NCI-H460 (cell line): ENCODE measurements around the gene CASP7.

GRCh38 chr10:112375023-112375854, 1.3 kb downstream of the ACSL5 start:
RAMPAGE:
- cytosol, long total RNA = no peak
- long total RNA = no peak
- nucleus, long total RNA = no peak

RAMPAGE:
- cytosol, long total RNA = no peak
- long total RNA = no peak
- nucleus, long total RNA = no peak
These were observed 197.8 kb upstream of the TCF7L2 start for GRCh38 chr10:112752082-112752725.

GRCh38 chr10:112820239-112820875, 129.7 kb upstream of the TCF7L2 start:
RAMPAGE:
- cytosol, long total RNA = no peak
- long total RNA = no peak
- nucleus, long total RNA = no peak

RAMPAGE:
- cytosol, long total RNA = no peak
- long total RNA = no peak
- nucleus, long total RNA = no peak
These were observed 69.0 kb upstream of the TCF7L2 start for GRCh38 chr10:112880883-112881563.

DNA sequence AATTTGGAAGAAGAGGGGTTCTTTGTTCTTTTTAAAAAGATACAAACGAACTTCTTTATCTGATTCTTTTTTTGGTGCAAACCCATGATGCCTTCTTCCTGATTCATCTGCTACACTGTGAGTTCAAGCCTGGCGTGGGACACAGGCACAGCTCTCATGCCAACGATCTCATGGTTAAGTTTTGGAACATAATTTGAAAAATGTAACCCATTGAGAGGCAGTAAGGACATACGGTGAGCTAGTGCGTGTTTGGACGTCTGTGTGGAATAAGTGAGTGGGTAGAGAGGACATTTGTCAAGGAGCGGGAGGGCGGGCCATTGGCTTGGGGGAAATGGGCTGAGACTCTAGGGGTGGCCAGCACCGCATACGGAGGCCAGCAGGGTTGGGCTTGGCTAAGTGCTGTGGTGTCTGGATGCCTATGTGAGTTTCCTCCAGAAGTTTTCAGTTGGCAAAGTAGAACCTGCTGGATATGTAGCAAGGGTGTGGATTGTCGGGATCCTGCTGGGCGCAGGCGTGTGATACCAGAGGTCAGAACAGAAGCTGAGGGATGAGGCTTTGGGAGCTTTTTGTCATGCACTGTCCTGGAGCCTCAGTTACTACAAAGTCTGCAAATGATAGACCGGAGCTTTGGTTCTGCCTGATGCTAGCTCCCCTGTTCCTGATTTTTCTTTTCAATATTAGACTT, 103.0 kb downstream of the TCF7L2 start:
RAMPAGE:
- cytosol, long total RNA = no peak
- long total RNA = no peak
- nucleus, long total RNA = no peak

RAMPAGE:
- cytosol, long total RNA = no peak
- long total RNA = no peak
- nucleus, long total RNA = no peak
These were observed 200.8 kb downstream of the TCF7L2 start for GRCh38 chr10:113150865-113151275.

RAMPAGE:
- cytosol, long total RNA = no peak
- long total RNA = no peak
- nucleus, long total RNA = no peak
These were observed 220.1 kb downstream of the TCF7L2 start for GRCh38 chr10:113170118-113170559.

GRCh38 chr10:113362485-113363094, 190.3 kb upstream of the HABP2 start:
RAMPAGE:
- cytosol, long total RNA = no peak
- long total RNA = no peak
- nucleus, long total RNA = no peak

GRCh38 chr10:113384814-113385332, 168.0 kb upstream of the HABP2 start:
RAMPAGE:
- cytosol, long total RNA = no peak
- long total RNA = no peak
- nucleus, long total RNA = no peak

DNA sequence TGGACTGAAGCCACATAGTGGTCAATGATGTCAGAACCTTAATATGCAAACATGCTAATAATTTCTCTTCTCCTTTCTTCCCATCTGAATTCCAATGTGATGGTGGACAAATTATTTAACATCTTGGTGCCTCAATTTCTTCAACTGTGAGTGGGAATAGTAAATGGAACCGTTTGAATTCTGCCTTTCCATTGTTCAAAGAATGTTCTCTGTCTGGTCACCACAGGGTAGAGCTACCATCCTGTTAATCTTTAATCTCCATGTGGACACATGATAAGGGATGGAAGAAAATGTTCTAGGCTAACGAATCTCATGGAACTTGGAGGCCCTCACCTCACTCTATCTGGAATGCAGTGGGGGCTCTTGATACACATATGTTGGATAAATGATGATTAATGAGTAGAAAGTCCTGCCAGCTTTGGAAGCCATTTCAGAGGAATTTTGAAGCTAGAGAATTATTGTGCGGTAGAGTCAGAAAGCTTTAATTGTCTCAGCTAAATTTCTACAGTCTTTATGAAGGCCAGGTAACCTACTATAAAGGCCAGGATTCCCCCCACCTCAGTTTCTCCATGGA, 118.5 kb upstream of the HABP2 start:
RAMPAGE:
- cytosol, long total RNA = no peak
- long total RNA = no peak
- nucleus, long total RNA = no peak

RAMPAGE:
- cytosol, long total RNA = no peak
- long total RNA = no peak
- nucleus, long total RNA = no peak
These were observed 21.4 kb downstream of the NRAP start for GRCh38 chr10:113642280-113643082.

DNA sequence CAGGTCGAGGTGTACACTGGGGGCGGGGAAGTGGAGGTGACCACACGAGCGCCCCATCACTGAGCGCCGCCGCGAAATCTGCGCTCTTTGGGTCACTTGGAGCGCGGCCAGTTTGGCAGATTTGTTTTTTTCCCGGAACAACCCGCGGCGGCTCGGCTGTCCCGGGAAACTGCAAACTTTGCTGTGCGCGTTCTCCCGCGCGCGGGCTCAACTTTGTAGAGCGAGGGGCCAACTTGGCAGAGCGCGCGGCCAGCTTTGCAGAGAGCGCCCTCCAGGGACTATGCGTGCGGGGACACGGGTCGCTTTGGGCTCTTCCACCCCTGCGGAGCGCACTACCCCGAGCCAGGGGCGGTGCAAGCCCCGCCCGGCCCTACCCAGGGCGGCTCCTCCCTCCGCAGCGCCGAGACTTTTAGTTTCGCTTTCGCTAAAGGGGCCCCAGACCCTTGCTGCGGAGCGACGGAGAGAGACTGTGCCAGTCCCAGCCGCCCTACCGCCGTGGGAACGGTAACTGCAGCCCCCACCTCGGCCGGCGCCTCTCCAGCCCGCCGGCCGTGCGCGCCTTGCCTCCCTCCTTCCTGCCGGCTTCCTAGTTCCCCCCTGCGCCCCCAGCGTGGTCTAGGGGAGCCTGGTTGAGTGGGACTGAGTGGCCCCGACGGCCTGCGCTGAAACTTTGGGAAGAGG, at the start of gene CASP7:
TSS of gene CASP7 (plus strand) at position 438 of the 681 bp plus-strand sequence.
RAMPAGE:
- cytosol, long total RNA = start-site peak on the plus strand centred at position 303 of the sequence, 298 bp wide, 402 and 448 reads in 2 replicates
- long total RNA = start-site peak on the plus strand centred at position 403 of the sequence, 74 bp wide, 195 and 401 reads in 2 replicates
- nucleus, long total RNA = no peak

GRCh38 chr10:113960099-113961278, 83.2 kb upstream of the ADRB1 start:
RAMPAGE:
- cytosol, long total RNA = no peak
- long total RNA = no peak
- nucleus, long total RNA = no peak

DNA sequence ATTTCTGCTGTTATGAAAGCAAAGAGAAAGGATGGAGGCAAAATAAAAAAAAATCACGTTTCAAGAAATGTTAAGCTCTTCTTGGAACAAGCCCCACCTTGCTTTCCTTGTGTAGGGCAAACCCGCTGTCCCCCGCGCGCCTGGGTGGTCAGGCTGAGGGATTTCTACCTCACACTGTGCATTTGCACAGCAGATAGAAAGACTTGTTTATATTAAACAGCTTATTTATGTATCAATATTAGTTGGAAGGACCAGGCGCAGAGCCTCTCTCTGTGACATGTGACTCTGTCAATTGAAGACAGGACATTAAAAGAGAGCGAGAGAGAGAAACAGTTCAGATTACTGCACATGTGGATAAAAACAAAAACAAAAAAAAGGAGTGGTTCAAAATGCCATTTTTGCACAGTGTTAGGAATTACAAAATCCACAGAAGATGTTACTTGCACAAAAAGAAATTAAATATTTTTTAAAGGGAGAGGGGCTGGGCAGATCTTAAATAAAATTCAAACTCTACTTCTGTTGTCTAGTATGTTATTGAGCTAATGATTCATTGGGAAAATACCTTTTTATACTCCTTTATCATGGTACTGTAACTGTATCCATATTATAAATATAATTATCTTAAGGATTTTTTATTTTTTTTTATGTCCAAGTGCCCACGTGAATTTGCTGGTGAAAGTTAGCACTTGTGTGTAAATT, 2.6 kb downstream of the ADRB1 start:
RAMPAGE:
- cytosol, long total RNA = no peak
- long total RNA = no peak
- nucleus, long total RNA = no peak

DNA sequence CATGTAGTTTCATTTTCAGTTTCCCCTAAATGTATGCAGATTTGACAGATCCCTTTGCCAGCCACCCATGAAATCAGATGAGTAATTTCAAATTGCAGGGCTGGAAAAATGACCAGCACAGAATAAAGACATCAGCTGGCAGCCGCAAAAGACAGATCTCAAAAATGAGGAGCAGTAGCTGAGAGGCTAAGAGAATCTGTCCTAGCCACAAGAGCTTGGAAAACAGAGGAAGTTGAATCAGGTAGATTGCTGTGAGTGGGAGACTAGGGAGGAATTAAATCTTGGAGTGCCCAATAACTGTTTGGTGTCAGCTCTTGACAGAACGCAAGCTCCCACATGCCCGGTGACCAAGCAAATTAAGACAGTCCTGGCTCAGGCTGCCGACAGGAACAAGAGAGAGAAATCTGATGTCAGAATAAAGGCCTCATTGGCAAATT, 24.5 kb downstream of the ADRB1 start:
RAMPAGE:
- cytosol, long total RNA = no peak
- long total RNA = no peak
- nucleus, long total RNA = no peak

DNA sequence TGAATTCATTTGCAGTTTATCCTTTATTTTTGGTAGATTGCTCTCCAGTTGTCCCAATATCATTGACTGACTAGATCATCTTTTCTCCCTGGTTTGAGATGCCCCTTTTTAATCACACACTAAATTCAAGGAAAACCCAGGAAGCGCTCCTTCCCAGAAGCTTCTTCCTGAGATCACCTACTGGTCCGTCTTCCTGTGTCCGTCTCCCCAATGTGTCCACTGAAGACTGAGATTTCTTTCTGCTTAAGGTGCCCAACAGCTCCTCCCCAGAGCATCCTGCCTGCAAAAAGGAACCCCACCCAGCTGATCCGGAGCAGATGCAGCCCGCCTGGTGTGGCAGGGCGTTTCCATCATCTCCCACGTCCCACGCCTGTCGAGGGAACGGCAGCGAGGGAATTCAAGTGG, 20.6 kb downstream of the VWA2 start:
RAMPAGE:
- cytosol, long total RNA = no peak
- long total RNA = no peak
- nucleus, long total RNA = no peak

DNA sequence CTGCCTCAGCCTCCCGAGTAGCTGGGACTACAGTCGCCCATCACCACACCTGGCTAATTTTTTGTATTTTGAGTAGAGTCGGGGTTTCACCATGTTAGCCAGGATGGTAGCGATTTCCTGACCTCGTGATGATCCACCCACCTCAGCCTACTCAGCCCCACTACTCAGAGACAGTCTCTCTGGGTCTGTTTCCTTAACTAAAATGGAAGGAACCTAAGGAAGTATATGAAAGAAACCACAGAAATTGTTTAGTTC, 23.7 kb upstream of the AFAP1L2 start:
RAMPAGE:
- cytosol, long total RNA = no peak
- long total RNA = no peak
- nucleus, long total RNA = no peak

DNA sequence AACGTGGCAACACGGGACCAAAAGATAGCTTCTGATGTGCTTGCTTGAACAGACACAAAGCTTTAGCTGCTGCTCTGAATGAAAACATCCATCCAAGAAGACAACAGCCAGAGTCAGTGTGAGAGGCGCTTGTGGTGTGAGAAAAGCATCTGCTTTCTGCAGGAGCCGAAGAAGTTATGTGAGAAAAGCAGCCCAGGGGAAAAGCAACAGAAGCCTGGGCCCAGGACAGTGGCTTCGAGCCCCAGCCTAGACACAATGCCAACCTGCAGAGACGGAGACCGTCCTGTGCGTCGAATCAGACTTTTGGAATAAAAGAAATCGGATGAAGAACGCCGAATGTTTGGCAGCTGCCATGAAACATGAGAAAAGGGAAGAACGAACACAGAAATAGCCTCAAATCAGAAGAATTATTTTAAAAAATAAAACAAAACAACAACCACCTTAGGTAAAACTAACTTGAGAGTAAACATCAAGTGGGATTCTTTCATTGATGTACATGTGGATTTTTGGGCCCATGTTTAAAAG, 80.8 kb upstream of the AFAP1L2 start:
RAMPAGE:
- cytosol, long total RNA = no peak
- long total RNA = no peak
- nucleus, long total RNA = no peak

DNA sequence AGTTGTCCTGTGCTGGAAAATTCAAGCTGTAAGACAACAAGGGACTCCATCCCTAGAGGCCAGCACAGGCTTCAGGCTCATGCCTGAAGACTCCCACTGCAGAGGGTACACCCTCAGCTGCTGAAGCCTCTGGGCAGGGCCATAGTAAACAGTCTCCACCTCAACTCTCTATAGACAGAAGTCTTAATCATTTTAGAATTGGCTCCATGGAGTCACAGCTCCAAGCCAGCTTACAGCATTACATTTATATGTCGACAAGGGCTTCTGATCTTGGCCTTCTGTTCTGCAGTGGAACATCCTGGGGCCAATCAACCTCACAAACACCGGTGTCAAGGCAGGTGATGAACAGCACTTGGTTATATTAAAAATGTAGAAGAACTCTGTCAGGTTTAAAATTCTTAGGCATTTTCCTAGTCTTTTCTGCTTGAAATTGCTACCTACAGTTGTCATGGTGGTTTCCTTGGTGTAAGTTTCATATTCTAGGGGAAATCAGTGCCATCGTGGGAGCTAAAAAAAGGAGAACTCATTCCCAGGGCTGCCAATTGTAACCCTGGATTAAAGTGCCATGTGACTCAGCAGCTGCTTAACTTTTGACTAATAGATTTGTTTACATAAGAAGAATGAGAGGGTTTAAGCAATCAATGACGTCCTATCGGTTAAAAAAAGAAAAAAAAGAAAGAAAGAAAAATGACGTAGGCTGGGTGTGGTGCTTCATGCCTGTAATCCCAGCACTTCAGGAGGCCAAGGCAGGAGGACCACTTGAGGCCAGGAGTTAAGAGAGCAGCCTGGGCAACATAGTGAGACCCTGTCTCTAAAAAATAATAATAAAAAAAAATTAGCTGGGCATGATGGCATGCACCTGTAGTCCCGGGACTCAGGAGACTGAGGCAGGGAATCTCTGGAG, 115.9 kb upstream of the AFAP1L2 start:
RAMPAGE:
- cytosol, long total RNA = no peak
- long total RNA = no peak
- nucleus, long total RNA = no peak

RAMPAGE:
- cytosol, long total RNA = no peak
- long total RNA = no peak
- nucleus, long total RNA = no peak
These were observed 84.7 kb downstream of the ABLIM1 start for GRCh38 chr10:114573390-114573756.